Sciatic nerve (tissue), 1 donor: ENCODE measurements around a stretch of chr17.

DNA sequence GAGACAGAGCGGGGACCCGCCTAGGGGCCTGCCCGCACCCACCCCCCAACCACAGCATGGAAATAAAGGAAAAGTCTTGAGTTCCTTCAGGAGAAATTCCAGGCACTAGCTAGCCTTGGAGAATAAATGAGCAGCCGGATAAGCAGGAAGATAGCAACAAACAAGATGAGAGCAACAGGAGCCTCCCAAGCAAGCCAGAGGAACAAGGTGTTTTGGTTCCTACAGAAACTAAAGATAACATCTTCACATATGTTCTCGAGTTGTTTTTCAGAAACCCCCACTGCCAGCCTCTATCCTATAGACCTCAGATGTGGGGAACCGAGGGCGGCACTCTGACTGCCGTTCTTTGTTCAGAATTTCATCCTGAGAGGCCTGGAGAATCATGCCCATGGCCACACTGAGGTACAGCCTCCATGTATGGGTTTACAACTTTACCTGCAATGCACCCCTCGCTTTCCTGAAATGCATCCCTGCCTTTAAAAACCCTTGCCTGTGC lies 129.1 kb downstream of the MGAT5B start:
- PRO-cap = no peak

DNA sequence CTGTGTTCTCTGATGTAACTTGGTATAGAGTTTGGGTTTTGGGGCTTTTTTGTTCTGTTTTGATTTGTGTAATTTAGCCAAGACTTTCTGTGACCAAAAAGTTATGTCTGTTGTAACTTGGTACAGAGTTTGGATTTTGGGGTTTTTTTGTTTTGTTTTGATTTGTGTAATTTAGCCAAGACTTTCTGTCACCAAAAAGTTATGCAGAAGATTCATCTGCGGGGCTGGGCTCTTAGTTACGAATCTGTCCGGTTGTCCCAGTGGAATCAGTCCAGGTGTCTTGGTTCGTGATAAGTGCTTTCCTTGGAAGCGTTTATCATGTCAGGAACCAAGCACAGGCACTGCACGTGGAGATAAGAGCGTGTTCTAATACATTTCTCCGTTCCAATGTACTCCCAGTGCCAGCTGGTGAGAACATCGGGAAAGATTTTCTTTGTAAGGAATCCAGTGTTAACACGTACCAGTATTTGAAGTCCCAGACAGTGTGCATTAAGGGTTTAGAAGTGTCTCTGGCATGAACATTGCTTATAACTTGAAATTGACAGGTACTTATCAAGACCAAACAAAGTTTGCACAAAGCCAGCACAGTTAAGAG lies 44.0 kb upstream of the SEC14L1 start:
- PRO-cap = no peak

DNA sequence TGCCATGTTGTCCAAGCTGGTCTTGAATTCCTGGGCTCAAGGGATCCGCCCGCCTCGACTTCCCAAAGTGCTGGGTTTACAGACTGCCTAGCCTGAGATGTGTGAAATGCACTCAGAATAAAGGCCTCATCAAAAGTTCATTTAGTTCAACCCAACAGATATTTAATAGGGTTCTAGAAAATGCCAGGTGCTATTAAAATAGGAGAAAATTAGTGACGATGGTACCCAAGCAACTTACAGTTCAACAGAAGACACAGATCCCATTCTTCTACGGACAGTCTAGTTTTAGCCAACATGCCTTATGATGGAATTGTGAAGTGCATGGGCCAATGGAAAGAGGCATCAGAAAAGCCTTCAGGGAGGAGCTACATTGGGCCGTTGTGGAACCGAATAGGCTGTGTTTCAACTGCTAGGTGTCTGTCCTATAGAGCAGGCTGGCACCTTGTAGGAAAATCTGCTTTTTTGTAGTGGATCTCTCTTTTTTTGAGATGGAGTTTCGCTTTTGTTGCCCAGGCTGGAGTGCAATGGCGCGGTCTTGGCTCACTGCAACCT lies 9.9 kb upstream of the SEC14L1 start:
- PRO-cap = no peak

- PRO-cap = no peak
Observed at GRCh38 chr17:77188111-77188504, 47.3 kb downstream of the SEC14L1 start.

DNA sequence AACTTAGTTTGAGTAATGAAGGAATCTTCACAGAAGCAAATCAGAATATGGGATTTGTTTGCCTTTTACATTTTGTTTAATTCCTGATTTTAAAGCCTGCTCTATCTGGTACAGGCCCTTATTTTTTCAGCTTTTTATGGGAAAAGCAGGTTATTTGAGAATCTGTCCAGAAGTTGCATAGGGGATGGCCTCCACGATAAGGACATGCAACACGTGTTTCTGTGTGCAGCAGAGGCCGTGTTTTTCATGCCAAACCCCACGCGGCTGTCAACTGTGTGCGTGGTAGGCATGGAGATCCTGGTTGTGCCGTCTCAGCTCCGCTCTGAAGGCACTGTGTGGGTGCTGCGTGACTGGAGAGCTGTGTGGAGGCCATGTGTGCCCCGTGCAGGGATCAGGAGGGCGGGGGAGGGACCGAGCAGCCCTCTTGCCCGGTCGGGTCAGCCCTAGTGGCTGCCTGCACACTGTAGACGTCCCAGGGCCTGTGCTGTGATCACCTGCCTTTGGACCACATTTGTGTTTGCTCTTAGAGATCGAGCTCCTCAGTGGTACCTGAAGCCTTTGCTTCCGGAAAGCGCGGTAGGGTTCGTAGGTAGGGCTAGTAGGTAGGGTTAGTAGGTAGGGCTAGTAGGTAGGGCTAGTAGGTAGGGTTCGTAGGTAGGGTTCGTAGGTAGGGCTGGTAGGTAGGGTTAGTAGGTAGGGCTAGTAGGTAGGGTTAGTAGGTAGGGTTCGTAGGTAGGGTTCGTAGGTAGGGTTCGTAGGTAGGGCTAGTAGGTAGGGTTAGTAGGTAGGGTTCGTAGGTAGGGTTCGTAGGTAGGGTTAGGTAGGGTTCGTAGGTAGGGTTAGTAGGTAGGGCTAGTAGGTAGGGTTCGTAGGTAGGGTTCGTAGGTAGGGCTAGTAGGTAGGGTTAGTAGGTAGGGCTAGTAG lies 65.9 kb upstream of the SEPTIN9 start:
- PRO-cap = no peak

- PRO-cap = no peak
Observed at GRCh38 chr17:77228176-77228934, 52.9 kb upstream of the SEPTIN9 start.

DNA sequence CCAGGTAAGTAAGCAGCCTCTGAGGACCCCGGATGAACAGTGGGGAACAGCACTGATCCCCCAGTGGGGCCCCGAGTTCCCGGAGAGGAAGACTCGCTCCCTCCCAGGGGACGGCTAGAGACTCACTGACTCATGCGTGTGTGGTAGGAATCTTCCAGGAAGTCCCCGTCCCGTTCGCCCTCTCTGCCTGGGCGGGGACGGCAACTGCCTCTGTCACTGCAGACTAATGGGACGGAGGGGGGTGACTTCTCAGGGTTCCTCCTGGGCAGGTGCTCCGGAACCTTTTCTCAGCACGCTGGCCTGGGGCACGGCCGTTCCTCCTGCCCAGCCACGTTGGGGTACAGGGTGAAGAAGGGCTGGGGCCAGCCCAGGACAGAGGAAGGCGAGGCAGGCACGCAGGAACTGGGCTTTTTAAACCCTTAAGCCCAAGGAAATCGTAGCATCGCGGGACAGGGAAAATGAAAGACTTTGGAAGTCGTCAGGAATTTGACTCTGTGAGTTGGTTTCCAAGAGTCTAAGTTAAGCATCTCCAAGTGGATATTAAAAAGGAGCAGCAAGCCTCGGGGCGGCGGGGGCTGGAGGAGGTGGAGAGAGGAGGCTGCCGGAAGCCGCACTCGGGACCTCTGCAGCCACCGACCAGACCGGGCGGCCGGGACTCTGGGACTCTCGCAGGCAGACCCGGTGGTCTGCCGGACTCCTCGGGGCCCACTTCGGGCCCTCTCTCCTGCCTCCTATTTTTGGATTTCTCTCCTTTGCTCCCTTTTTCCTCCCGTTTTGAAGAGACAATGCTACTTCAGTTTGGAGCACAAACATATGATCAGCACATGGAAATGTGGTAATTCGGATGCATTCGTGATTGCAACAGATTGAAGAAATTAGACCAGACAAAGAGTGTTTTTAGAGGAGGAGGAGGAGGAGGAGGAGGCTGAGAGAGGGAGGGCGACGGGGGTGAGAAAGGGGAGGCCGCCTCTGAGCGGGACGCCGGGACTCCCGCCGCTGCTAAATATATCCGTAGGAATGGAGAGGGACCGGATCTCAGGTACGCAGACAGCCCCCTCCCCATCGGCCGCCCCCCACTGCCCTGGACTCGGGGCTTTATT lies 38.4 kb downstream of the SEPTIN9 start:
- PRO-cap = bidirectional peak, plus-strand start at position 290 of the sequence, minus-strand start at position 127 of the sequence; bidirectional peak, plus-strand start at position 928 of the sequence, minus-strand start at position 723 of the sequence

- PRO-cap = bidirectional peak, plus-strand start at chr17:77373861, minus-strand start at chr17:77373808; bidirectional peak, plus-strand start at chr17:77374430, minus-strand start at chr17:77374385
Observed at GRCh38 chr17:77373719-77374817, 92.8 kb downstream of the SEPTIN9 start.

- PRO-cap = no peak
Observed at GRCh38 chr17:77424866-77425750, 143.8 kb downstream of the SEPTIN9 start.

GRCh38 chr17:77452710-77453416 lies 171.6 kb downstream of the SEPTIN9 start:
- PRO-cap = no peak

GRCh38 chr17:77455477-77456583 lies 174.5 kb downstream of the SEPTIN9 start:
- PRO-cap = no peak

DNA sequence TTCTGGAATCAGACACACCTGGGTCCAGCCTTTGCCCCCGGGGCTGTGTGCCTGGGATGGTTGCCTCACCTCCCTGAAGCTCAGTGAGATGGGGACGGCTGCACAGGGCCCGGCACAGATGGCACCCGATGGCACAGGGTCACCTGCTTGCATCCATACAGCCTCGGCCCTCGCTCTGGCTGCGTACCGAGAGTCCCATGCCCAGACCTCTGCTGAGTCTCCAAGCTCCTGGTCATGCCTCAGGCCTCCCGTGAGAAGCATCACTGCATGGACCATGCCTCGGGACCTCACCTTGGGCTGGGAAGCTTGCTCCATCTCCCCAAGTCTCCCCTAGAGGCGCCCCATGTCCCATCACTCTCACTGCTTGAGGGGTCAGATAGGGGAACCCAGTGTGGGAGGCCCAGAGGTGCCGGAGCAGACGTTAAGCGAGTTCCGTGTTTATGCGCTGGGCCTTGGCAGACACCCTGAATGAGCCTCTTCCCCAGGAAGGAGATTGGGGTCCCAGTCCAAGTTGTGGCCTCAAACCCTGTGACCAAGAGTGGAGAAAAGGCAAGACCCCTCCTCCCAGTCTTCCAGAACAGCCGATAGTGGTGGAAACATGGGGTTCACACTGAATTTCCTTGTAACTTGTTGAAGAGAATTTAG lies 175.9 kb downstream of the SEPTIN9 start:
- PRO-cap = no peak

- PRO-cap = no peak
Observed at GRCh38 chr17:77528323-77529369, 247.3 kb downstream of the SEPTIN9 start.

- PRO-cap = no peak
Observed at GRCh38 chr17:77610663-77610917, 329.3 kb downstream of the SEPTIN9 start.

- PRO-cap = no peak
Observed at GRCh38 chr17:77681931-77682298, 276.6 kb upstream of the TNRC6C start.

- PRO-cap = bidirectional peak, plus-strand start at chr17:77779426, minus-strand start at chr17:77779228
Observed at GRCh38 chr17:77778999-77779697, 179.4 kb upstream of the TNRC6C start.

GRCh38 chr17:77852982-77853386 lies 105.5 kb upstream of the TNRC6C start:
- PRO-cap = no peak

GRCh38 chr17:77865185-77865861 lies 93.2 kb upstream of the TNRC6C start:
- PRO-cap = no peak

GRCh38 chr17:77959531-77960739 lies 1.4 kb downstream of the TNRC6C start:
- PRO-cap = no peak

DNA sequence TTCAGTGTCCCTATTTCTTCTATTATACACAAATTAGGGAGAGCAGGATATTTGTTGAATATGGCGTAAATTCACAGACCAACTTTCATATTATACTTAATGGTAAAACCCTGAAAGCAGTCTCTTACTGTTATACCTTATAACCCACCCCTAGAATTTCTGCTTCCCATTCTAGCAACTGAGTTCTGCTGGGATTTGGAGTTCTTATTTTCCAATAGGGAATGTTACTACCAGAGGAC lies 24.4 kb downstream of the TNRC6C start:
- PRO-cap = no peak